SK-MEL-5 (cell line): Measurements from ENCODE around the genes LRRC3C and MSL1.

DNA sequence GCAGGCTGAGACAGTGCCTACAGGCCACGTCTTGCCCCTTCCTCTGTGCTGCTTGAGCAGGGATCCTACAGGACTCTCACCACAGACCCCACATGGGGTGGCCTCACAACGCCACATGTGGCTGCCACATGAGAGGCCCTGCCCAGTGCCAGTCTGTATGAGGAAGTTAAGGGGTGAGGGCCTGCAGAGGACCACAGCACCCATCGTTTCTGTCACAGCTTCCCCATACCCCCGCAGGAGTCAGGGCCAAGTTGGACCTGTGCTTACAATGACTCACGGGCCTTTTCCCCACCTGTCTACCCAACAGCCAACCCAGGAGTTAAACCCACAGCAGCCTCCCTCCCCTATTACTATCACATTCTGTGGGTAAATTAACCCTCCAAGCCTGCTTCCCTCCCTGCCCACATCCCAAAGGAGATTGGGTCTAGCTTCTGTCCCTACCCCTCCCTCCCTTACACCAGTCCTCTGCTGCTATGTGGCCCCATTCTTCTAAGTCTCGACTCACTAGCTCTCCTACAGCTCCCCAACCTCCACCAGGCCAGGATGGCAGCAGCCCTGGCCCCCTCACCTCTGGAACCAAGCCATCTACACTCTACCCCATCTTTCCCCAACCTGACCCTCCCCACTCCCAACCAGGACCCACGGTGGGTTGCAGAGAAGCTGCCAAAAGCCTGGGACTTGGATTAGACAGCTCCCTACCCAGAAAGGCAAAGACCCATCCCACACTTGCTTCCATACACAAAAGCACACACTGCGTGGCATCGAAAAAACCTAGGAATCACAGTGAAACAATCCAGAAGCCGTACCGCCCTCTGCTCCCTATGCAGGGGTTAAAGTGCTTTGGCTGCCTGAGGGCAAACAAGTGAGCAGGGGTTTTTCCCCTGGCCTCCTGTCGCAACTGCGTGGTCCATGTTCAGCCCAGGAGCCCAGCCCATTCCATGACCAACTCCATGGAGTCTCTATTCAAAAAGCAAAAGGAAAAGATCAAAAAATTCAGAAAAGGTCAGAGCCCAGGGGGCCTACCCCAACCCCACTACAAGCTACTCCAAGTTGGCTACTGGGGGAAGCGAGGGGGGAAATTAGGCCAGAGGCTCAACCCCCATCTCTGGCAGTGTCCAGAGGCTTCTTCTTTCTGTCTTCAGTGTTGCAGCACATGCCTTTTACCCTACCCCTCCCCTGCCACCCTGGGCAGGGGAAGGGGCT is 3.3 kb upstream of the GSDMB start:
RAMPAGE:
- cytosol, long total RNA, result no peak
- long total RNA, result no peak
- nucleus, long total RNA, result no peak

GRCh38 chr17:39927466-39928444 is at the start of gene LRRC3C:
Gene LRRC3C, plus strand, starts transcription at chr17:39927732.
RAMPAGE:
- cytosol, long total RNA, result start-site peak on the minus strand at chr17:39927568-39927598, 365 and 190 reads in 2 replicates
- long total RNA, result start-site peak on the minus strand at chr17:39927565-39927609, 249 and 193 reads in 2 replicates
- nucleus, long total RNA, result start-site peak on the minus strand at chr17:39927563-39927641, 47 and 40 reads in 2 replicates

DNA sequence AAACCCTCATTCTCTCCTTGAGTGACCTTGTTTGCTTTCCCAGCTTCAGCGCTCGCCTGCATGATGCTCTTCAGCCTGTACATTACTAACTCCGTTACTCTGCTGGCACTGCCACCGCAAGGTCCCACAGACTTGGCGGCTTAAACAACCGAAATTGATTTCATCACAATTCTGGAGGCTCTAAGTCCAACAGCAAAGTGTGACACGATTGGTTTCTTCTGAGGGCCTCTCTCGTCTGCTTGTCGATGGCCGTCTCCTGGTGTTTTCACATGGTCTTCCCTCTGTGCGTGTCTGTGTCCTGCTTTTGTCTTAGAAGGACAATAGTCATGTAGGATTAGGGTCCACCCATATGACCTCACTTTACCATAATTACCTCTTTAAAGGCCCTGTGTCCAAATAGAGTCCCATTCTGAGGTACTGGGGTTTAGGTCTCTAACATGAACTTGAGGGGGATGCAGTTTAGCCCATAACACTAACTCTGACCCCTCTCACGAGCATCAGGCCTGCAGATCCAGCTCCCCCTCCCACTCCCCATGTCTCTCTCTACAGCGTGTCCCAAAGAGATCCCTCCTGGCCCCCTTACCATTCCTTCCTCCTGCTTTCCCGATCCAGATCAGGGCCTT is 12.4 kb downstream of the PSMD3 start:
RAMPAGE:
- cytosol, long total RNA, result no peak
- long total RNA, result no peak
- nucleus, long total RNA, result no peak

DNA sequence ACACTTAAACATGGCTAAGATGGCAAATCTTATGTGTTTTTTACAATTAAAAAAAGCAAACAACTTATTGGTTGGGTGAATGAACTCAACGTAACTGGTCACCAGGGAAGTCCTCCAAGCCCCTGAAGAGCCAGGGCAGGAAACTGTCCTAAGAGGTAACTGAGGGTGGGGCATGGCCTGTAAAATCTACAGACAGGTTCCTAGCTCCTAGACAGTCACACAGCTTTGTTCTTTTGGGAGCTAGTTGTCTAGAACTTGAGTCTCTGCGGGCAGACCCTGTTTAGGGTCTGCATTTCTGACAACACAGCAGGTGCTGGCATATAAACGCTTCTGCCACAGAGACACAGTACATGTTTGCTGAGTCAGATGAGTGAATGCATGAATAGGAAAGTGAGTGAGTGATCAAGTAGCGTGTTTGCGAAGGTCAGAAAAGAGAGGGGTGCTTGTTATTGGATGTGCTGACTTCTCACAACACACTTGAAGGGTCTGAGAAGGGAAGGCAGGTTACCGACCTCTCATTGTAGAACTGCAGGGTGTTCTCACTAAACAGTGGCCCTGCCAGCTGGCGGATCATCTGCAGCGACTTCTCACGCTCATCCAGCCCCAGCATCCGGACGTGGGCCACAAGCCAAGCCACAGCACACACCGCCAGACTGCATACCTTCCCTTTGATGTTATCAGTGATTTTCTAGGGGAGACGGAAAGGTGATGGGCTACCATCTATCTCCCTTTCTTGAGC is 10.6 kb downstream of the CSF3 start:
RAMPAGE:
- cytosol, long total RNA, result no peak
- long total RNA, result no peak
- nucleus, long total RNA, result no peak

RAMPAGE:
- cytosol, long total RNA, result no peak
- long total RNA, result no peak
- nucleus, long total RNA, result no peak
These were observed 9.8 kb downstream of the THRA start for GRCh38 chr17:40072219-40073402.

DNA sequence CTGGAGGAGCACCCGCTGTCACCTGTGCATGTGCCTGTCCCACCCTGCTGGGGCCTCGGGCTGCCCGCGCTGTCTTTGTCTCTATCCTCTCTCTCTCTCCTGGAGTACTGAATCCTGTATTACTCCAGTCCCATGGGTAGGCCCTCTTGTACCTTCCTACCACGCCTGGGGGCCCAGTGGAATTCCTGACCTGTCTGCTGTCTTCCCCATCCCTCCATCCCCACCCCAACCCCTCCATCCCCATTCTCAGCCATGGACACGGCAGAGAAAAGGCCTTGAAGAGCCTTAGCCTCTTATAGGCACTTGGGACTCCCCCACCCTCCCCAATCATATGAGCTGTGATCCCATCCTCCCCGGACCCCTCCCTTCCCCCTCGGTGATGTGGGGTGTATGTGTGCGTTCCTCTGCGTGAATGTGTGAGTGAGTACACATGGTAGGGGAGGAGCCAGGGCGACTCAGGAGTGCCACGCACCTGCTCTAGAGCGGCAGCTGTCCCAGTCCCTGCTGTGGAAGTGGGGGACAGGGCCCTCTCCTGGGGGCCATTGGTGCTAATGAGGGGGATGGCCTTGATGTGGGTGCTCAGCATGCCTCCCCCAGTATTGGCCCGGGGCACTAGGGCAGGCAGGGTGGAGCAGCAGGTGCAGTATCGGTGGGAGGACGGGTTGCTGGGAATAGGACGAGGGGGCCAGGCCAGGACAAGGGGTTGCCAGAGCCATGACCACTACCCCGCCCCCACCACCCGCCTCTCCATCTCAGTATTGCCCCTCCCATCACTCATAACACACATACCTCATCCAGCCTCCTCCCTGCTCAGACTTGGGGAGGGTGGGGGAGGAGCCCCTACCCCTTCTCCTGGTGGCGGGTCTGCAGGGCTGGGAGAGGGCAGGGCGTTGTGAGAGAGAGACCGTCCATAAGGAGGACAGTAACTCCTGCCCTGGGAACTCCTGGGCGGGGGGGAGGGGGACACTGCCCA is 8.7 kb downstream of the NR1D1 start:
RAMPAGE:
- cytosol, long total RNA, result no peak
- long total RNA, result no peak
- nucleus, long total RNA, result no peak

GRCh38 chr17:40112459-40113525 is 9.0 kb upstream of the MSL1 start:
RAMPAGE:
- cytosol, long total RNA, result no peak
- long total RNA, result no peak
- nucleus, long total RNA, result no peak

RAMPAGE:
- cytosol, long total RNA, result no peak
- long total RNA, result no peak
- nucleus, long total RNA, result no peak
These were observed at the start of gene MSL1 for GRCh38 chr17:40121766-40122419. Gene MSL1, plus strand, starts transcription at chr17:40121971.

DNA sequence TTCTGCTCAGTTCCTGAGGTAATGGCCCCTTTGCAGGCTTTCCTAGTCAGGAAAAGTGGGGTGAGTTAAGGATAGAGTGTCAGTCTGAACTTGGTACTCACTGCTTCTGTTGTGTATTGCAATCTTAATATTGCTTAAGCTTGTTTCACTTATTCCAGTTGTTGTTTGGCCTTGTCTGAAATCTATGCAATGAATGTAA is 3.0 kb downstream of the MSL1 start:
RAMPAGE:
- cytosol, long total RNA, result no peak
- long total RNA, result no peak
- nucleus, long total RNA, result no peak

DNA sequence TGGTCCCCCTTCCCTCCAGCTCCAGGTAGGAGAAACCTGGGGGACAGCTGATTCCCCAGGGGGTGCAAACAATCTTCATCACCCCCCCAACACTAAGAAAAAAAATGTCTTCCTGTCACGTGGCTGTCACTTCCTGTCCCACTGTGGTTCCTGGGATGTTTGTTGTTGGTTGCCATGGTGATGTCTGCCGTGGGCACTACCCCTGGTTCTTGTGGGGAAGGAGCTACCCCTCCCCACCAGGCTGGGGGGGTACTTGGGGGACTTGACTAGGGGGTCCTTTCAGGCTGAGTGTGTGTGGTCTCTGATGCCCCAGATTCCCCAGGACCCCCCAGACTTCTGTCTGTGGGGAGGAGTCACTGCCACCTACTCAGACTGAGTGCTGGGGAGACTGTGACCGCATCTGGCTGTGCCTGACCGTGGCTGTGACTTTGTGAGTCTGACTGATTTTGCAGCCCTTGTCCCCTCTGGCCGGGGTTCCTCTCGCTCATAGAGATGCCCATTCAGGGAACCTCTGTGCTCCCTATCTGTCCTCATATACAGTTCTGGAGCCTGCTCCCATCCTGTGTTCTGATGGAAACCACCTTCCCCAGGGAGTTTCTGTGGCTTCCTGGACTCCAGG is 14.0 kb downstream of the RARA start:
RAMPAGE:
- cytosol, long total RNA, result no peak
- long total RNA, result no peak
- nucleus, long total RNA, result no peak

DNA sequence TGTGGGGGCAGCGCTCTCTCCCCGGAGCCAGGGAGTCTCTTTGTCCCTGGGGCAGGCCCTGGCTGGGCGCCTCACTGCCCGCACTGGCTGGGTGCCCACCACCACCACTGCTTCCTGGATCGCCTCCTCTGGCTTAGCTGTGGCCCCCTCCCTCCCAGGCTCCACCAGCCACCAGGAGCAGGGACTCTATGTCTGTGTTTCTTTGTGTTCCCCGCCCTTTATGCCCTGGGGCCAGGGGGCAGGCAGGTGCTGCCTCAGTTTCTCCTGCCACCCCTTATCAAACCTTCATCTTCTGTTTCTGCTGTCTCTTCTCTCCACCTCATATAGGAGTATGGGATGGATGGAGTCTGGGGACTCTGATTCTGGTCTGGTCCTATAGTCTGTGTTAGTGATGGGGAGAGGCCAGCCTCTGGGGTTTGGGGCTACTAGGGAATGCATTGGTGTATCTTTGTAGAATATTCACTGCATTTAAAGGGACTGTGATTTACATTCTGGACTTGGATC is 23.6 kb downstream of the RARA start:
RAMPAGE:
- cytosol, long total RNA, result no peak
- long total RNA, result no peak
- nucleus, long total RNA, result no peak

DNA sequence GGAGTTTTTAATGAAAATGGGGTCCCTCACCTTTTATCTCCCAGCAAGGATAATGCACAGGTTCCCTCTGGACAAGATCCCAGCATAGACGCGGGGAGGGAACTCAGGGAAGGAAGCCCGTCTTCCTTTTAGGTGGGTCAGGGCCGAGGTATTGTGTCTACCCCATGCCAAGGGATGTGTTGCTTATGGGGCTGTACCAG is 26.6 kb downstream of the GJD3 start:
RAMPAGE:
- cytosol, long total RNA, result no peak
- long total RNA, result no peak
- nucleus, long total RNA, result no peak

RAMPAGE:
- cytosol, long total RNA, result no peak
- long total RNA, result no peak
- nucleus, long total RNA, result no peak
These were observed 14.4 kb downstream of the GJD3 start for GRCh38 chr17:40349809-40350948.

DNA sequence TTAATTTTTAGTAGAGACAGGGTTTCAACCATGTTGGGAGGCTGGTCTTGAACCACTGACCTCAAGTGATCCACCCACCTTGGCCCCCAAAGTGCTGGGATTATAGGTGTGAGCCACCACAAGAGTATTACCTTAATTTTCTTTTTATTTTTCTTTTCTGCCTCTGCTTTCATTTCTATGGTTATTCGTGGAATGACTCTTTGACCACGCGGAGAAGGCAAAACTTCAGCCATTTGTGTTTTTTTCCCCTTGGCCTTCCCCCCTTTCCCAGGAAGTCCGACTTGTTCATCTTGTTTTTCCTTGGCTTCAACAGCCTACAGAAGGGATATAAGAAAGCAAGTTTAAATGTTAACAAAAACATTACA is 21.6 kb downstream of the TOP2A start:
RAMPAGE:
- cytosol, long total RNA, result no peak
- long total RNA, result no peak
- nucleus, long total RNA, result no peak

DNA sequence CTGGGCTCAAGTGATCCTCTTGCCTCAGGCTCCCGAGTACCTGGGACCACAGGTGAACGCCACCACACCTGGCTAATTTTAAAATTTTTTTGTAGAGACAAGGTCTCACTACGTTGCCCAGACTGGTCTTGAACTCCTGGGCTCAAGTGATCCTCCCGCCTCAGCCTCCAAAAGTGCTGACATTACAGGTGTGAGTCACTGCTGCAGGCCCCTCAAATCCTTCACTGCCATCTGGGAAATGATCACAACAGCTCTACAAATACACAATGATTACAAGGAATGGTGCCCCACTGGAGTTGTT is 923 bp upstream of the IGFBP4 start:
RAMPAGE:
- cytosol, long total RNA, result no peak
- long total RNA, result no peak
- nucleus, long total RNA, result no peak

RAMPAGE:
- cytosol, long total RNA, result no peak
- long total RNA, result no peak
- nucleus, long total RNA, result no peak
These were observed 15.2 kb downstream of the TNS4 start for GRCh38 chr17:40485914-40486907.

GRCh38 chr17:40515429-40515703 is 13.9 kb upstream of the TNS4 start:
RAMPAGE:
- cytosol, long total RNA, result no peak
- long total RNA, result no peak
- nucleus, long total RNA, result no peak

DNA sequence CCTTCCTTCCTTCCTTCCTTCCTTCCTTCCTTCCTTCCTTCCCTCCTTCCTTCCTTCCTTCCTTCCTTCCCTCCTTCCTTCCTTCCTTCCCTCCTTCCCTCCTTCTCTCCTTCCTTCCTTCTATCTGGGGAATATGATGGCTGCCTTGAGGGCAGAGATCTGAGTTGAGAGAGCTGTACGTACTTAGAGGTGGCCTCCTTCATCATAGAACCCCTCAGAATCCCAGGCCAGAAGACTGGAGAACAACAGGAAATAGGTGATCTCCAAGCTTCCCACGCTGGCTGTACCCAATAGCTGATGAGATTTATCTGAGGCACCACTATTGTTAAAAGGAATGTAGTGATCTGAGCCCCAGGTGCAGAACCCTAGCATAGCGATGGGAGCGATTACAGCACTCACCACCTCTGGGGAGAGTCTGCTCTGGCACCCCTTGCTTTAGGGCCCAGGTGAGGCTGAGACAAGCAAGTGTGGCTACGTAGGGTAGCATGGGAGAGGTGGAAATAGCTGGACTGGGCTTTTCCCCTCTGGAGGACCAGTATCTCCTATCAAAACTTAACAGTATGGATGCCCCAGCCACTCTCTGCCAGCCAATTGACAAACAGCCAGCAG is 26.0 kb downstream of the CCR7 start:
RAMPAGE:
- cytosol, long total RNA, result no peak
- long total RNA, result no peak
- nucleus, long total RNA, result no peak

RAMPAGE:
- cytosol, long total RNA, result no peak
- long total RNA, result no peak
- nucleus, long total RNA, result no peak
These were observed 5.1 kb downstream of the CCR7 start for GRCh38 chr17:40560011-40560692.

DNA sequence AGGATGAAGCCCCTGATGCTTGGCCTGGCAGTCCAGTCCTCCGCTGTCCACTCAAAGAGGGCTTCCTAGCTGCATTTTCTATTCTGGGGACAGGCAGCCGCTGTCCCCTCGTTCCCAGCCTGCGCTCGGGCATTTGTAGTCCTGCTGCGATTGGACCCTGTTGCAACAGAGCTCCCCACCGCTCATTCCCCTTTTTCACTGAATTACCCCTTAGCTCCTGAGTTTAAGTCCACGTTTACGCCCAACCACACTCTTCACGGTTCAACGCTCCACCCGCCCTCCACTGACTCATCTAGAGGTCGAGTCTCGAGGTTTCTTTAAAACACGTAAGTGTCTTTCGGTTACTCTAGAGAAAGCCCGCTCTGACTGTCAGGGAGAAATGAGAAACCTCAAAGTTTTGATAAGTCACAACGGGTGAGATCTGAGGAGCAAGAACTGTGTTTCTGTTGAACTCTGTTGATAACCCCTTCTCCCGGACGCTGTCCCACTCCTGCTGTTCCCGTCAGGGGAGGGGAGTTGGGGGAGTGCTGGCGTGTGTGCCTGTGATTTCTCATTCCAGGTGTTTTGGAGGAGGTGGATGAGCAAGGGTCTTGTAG is 4.5 kb downstream of the CCR7 start:
RAMPAGE:
- cytosol, long total RNA, result no peak
- long total RNA, result no peak
- nucleus, long total RNA, result no peak